Measurements from ENCODE around the gene SMIM1.

- PRO-cap: no peak
- RAMPAGE, long total RNA: no peak
These were observed 88.4 kb upstream of the ARHGEF16 start for GRCh38 chr1:3366058-3366524.

- PRO-cap: no peak
- RAMPAGE, long total RNA: no peak
These were observed 49.7 kb downstream of the ARHGEF16 start for GRCh38 chr1:3504007-3504718.

- PRO-cap: no peak
- RAMPAGE, long total RNA: no peak
These were observed 68.4 kb downstream of the ARHGEF16 start for GRCh38 chr1:3522826-3523315.

DNA sequence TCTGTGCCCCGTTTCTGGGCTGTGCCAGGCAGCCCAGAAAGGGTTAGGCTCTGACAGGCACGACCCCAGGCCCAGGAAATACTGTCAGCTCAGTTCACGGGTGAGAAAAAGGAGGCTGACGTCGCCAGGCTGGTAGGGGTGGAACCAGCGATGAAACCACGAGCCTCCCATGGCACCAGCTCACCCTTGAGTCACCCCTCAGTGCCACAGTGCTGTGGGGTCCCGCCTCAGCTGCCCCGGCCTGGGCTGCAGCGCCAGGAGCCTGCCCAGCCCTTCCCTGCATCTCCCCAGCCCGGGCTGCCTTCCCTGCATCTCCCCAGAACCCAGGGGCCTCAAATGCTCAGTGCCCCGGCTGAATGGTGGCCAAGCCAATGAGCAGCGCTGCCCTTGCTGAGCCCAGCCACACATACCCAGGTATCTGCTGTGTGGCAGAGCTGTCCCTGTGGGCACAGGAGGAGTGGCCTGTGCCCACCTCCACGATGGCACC is 11.4 kb downstream of the MEGF6 start:
- PRO-cap: no peak
- RAMPAGE, long total RNA: no peak

DNA sequence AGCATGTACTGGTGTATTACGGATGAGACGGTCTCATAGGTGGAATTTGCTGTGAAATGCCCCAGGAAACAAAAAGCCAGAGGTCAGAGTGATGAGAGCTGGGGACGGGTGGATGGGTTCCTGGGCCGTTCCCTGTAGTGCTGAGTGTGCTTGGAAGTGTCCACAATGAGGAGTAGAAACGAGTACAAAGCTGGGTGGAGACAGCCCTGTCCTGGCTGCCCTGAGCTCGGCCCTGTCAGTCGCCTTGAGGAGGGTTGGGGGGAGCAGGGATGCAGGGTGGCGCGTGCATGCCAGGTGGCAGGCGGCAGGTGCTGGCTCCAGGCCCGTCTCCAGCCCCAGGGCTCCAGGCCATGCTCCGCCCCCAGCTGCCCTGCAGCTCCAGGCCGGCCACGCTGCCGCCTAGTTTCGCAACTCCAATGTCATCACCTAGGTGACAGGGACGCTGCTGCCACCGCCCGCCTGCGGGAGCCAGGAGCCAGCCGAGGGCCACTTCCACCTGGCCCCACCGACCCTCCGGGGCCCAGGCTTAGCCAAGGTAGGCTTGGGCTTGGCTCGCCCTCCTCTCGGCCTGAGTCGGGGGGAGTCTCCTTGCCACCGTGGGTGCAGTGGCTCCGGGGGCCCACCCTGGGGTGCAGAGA is 16.4 kb downstream of the TP73 start:
- PRO-cap: no peak
- RAMPAGE, long total RNA: no peak

GRCh38 chr1:3771941-3773008 is at the start of gene SMIM1:
SMIM1 (plus strand) TSS chr1:3772749.
- PRO-cap: bidirectional peak, plus-strand start at chr1:3772771, minus-strand start at chr1:3772501
- RAMPAGE, long total RNA: no peak

DNA sequence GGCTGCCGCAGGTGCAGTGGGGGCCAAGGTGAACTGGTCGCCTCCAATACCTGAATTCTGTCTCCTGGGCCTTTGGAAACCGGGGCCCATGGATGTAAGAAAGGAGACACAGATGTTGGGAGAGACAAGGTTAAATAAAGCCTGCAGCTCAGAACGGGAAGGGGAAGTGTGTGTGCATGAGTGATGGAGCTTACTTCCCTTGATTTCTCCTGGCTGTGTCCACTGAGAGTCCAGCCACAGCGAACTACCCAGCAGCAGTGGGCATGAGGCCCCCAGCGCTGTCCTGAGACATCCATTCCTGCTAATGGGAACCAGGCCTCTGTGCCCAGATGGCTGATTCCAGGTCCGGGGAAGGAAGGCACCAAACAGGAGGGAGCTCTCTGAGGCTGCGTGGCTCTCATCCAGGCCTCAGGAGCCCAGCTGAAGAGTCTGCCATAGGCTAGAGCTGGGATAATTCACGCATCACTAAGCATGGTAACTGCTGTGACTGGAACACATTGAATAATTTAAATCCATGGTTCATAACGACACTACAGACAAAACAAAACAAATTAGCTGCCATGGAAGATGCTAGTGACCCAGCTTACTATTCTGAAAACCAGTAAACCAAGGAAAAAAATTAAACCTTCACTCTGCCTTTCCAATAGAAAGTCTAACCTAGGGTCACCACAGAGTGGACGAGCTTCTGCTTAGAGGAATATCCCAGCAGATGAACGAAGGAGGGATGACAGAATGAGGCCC is 24.7 kb upstream of the LRRC47 start:
- PRO-cap: no peak
- RAMPAGE, long total RNA: no peak

GRCh38 chr1:3858113-3858663 is 912 bp downstream of the DFFB start:
- PRO-cap: no peak
- RAMPAGE, long total RNA: no peak

GRCh38 chr1:3889687-3890442 is 10.2 kb downstream of the C1orf174 start:
- PRO-cap: no peak
- RAMPAGE, long total RNA: no peak

- PRO-cap: no peak
- RAMPAGE, long total RNA: no peak
These were observed 75.7 kb downstream of the AJAP1 start for GRCh38 chr1:4730009-4730665.

- PRO-cap: no peak
- RAMPAGE, long total RNA: no peak
These were observed 135.8 kb downstream of the NPHP4 start for GRCh38 chr1:5856355-5856847.

GRCh38 chr1:5874570-5875260 is 117.5 kb downstream of the NPHP4 start:
- PRO-cap: no peak
- RAMPAGE, long total RNA: no peak

DNA sequence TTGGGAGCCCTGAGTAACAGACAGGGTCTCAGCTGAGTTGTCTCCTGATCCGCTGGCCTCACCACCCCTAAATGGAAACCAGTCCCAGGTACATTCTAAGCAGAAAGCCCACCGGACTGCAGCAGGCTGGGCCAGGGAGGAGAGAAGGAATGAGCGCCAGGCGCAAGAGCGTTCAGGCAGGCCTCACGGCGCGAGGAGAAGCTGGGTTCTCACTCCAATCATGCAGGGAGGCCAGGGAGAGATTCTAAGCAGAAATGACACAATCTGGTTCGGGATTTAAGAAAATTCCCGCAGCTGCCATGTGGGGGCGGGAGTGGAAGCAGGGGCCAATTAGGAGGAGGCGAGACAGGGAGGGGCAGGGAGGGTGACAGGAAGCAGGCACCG is 12.0 kb downstream of the NPHP4 start:
- PRO-cap: no peak
- RAMPAGE, long total RNA: no peak

DNA sequence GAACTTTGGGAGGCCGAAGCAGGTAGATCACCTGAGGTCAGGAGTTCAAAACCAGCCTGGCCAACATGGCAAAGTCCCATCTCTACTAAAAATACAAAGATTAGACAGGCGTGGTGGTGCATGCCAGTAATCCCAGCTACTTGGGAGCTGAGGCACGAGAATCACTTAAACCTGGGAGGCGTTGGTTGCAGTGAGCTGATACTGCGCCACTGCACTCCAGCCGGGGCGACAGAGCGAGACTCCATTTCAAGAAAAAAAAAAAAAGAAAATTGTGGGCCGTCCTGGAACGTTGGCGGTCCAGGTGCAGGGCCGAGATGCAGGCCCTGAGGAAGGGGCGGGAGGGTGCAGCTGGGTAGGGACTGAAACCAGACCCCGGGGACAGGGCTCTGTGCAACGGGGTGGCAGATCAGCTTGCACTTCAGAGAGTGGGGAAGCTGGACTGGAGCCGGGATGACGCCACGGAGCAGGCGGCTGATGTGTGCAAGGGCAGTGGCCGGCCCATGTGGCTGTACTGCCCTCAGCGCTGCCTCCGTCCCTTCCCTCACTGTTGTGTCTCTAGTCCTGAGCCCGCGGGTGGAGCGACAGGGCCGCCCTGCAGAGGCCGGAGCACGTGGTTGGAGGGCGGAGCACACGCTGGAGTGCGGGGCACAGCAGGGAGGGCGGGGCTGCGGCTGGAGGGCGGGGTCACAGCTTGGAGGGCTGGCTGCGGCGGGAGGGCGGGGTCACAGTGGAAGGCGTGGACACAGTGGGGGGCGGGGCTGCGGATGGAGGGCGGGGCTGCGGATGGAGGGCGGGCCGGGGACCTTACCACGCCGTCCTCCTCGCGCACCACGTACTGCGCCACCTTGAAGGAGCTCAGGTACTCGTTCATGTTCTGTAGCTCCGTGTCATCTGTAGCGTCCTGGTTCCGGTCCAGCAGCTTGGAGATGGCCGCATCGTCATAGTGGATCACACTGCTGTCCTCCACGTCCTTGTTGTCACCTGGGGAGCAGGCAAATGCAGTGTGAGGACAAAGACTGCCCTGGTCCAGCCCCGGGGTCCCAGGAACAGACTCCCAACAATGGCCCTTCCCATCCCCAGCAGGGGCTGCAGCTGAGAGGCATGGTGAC is 52.5 kb downstream of the CHD5 start:
- PRO-cap: no peak
- RAMPAGE, long total RNA: no peak

GRCh38 chr1:6154213-6154675 is 25.9 kb downstream of the CHD5 start:
- PRO-cap: no peak
- RAMPAGE, long total RNA: no peak

GRCh38 chr1:6154676-6155040 is 25.5 kb downstream of the CHD5 start:
- PRO-cap: no peak
- RAMPAGE, long total RNA: no peak

DNA sequence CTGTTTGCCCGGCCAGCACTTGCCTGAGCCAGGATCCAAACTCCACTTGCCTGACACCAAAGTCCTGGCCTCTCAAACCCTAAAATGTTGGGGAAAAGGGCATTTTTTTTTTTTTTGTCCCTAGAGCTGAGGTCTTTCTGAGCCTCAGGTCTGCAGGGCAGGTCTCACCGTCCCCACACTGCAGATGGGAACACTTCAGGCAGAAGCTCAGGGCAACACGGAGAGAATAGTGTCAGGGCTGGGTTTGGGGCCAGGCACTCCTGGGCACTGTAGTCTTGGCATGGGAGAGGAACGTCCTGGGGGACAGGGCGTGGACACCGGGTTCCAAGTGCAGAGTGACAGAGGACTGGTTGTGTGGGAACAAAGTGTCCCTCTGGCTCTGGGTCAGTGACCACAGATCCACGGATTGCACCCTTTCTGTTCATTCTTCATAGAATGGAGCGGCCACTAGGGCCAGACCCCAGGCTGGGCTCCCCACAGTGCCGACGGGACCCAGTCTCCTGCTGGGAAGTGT is 1.4 kb downstream of the GPR153 start:
- PRO-cap: no peak
- RAMPAGE, long total RNA: no peak

DNA sequence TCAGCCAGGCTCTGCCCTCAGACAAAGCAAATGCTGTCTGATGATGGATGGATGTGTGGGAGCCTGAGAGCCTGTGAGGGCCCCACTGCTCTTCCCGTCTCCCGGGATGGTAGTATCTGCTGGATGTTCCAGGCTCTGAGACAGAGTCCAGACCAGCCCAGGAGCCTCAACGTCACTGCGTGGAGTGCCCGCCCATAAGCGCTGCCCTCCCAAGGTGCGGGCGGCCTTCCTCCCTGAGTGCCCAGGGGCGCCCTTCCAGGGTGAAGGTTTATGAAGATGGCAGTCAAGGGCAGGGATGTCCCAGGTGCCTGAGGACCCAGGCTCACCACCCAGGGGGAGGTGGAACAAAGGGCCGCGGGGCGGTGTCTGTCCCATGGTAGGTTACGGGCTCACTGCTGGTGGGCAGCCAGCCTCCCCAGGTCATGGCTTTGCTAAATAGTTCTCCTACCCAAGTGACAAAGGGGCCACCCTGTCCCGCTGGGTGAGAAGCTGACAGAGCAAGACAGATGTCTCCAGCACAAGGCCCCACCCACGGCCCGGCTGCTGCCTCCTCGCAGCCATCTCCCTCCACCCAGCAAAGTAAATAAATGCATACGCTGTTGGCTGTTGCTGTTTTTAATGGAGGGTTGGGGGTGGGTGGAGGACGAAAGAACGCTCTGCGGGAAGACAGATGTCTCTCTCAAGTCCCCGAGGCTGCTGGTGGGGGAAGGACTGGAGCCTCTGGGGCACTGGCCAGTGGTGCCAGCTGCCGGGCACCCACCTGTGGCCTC is 9.0 kb upstream of the GPR153 start:
- PRO-cap: no peak
- RAMPAGE, long total RNA: no peak

GRCh38 chr1:6446759-6447631 is 19.0 kb downstream of the TNFRSF25 start:
- PRO-cap: no peak
- RAMPAGE, long total RNA: no peak

- PRO-cap: no peak
- RAMPAGE, long total RNA: no peak
These were observed 4.9 kb downstream of the TNFRSF25 start for GRCh38 chr1:6461031-6461520.